Upper lobe of left lung (tissue), 5 donors: ENCODE measurements around the genes USP38 and GAB1.

DNA sequence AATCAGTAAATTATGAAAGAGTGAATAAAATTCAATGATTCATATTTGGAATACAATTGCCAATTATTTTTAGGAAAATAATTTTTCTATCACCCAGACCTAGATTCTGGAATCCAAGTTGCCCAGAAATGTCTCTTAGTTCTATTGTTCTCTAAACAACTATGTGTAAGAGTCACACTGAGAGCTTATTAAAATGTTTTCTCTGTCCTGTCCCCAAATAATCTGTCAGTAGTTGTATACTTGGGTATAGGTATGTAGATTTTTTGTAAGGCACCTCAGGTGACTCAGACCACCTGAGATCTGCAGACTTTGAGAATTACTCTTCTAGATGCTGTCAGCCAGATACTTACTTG is 1138.7 kb downstream of the PCDH18 start:
- PRO-cap, 2 experiments: no peak in any of the 2 experiments
- RAMPAGE, long total RNA, 4 experiments: no peak in any of the 4 experiments

DNA sequence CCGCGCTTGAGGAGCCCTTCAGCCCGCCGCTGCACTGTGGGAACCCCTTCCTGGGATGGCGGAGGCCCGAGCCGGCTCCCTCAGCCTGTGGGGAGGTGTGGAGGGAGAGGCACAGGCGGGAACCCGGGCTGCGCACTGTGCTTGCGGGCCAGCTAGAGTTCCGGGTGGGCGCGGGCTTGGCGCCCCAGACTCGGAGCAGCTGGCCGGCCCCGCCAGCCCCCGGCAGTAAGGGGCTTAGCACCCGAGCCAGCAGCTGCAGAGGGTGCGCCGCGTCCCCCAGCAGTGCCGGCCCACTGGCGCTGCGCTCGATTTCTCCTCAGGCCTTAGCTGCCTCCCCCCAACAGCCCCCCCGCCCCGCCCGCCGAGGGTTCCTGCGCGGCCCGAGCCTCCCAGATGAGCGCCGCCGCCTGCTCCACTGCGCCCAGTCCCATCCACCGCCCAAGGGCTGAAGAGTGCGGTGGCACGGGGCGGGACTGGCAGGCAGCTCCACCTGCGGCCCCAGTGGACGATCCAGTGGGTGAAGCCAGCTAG is 1137.0 kb downstream of the PCDH18 start:
- PRO-cap, 2 experiments: no peak in any of the 2 experiments
- RAMPAGE, long total RNA, 4 experiments: no peak in any of the 4 experiments

- PRO-cap, 2 experiments: no peak in any of the 2 experiments
- RAMPAGE, long total RNA, 4 experiments: no peak in any of the 4 experiments
These were observed 611.0 kb downstream of the PCDH18 start for GRCh38 chr4:136921329-136921753.

GRCh38 chr4:138940180-138940427 is 75.5 kb upstream of the NOCT start:
- PRO-cap, 2 experiments: no peak in any of the 2 experiments
- RAMPAGE, long total RNA, 4 experiments: no peak in any of the 4 experiments

GRCh38 chr4:139082728-139083317 is 67.2 kb downstream of the NOCT start:
- PRO-cap, 2 experiments: peak in 2 of 2 experiments; most common plus-strand start chr4:139083207 (in 2); most common minus-strand start chr4:139082881 (in 2)
- RAMPAGE, long total RNA, 4 experiments: no peak in any of the 4 experiments

GRCh38 chr4:139177750-139178785 is 1.1 kb upstream of the ELF2 start:
- PRO-cap, 2 experiments: peak in 2 of 2 experiments; most common plus-strand start chr4:139178070 (in 1); most common minus-strand start chr4:139177905 (in 2)
- RAMPAGE, long total RNA, 4 experiments: start-site peak on the minus strand in 2 of 4 experiments, at chr4:139177894-139177935 at its widest, 8 reads per replicate

DNA sequence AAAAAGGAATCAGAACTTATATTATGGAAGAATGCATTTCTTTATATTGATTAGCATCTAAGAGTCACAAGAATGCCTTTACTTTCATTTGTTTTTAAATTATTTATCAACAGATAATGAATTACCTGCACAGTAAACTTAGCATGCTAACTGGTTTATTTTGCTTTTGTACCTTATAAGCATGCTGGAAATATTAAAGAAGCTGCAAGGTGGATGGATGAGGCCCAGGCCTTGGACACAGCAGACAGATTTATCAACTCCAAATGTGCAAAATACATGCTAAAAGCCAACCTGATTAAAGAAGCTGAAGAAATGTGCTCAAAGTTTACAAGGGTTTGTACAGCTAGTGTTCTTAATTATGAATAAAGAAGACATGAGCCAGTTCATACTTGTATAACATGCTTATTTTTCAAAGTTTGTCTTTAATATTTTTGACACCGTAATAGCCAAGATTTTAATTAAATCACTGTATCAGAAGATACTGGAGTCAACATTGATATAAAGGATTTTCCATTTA is 57.3 kb upstream of the NDUFC1 start:
- PRO-cap, 2 experiments: no peak in any of the 2 experiments
- RAMPAGE, long total RNA, 4 experiments: no peak in any of the 4 experiments

- PRO-cap, 2 experiments: no peak in any of the 2 experiments
- RAMPAGE, long total RNA, 4 experiments: no peak in any of the 4 experiments
These were observed 9.8 kb downstream of the RAB33B start for GRCh38 chr4:139463537-139464222.

DNA sequence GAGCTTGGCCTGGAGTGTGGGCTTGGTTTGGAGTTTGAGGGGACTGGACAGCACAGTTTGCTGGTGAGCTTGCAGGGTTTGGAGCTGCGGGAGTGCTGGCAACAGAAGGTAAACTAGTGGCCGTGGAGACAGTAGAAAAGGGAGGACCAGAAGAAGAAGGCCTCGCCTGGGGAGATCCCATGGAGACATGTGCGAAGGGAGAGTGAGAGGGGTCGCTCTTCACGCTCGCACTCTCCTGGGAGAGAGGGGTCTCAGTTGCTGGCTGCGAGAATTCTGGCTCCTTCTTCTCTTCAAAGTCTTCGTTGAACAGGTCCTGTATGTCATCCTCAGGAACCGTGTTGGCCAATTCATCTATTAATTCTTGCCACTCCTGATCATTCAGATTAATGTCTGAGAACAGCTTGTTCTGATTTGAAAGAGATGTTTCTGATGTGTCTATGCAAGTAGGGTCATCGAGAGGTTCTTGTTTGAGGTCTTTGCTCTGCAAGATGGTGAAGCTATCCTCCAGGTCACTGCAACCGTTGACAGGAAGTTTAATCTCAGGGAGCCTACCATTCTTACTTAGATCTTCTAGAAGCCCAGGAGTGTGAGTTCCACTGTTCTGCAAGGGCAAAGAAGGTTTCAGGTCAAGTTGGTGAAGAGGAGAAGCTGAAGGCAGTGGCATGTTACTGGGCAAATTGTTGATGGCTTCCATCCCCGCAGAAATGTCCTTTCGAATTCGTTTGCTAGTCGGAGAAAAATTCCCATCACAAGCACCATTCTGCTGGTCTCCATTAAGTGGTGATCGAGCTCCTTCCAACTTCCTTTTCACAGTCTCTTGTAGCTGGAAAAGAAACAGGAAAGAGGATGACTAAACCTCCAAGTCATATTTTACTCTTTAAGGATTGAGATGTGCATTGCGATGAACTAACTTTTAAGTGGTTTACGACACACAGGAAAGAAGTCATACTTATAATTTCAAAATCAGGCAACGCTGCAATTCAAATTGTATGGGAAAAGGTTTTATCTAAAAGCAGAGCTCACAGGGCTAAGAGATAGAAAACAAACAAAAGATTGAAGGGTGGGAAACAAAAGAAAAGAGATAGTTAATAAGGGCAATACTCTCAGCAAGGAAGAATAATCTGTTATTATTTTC is 224.9 kb downstream of the MGST2 start:
- PRO-cap, 2 experiments: no peak in any of the 2 experiments
- RAMPAGE, long total RNA, 4 experiments: start-site peak on the minus strand in 1 of 4 experiments, centred at position 458 of the sequence, 26 reads per replicate

DNA sequence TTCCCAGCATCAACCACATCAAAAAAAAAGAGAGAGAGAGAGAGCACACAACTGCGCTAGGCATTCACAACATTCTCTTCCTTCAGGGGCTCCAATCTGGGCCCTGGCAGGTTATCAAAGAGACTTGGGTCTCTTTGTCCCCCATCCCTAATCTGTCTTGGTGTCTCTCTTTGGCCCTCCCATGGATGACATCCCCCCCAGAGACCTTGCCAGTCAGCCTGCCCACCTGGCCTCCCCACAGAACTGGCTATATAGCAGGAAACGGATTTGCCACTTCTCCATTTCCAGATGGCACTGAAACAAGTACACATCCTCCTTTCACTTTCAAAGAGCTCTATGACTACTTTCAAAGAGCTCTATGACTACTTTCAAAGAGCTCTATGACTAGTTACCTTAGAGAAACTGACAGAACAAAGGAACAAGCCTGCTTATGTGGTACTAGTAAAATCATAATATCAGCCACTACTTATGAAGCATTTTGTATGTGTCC is 175.3 kb downstream of the MAML3 start:
- PRO-cap, 2 experiments: no peak in any of the 2 experiments
- RAMPAGE, long total RNA, 4 experiments: no peak in any of the 4 experiments

DNA sequence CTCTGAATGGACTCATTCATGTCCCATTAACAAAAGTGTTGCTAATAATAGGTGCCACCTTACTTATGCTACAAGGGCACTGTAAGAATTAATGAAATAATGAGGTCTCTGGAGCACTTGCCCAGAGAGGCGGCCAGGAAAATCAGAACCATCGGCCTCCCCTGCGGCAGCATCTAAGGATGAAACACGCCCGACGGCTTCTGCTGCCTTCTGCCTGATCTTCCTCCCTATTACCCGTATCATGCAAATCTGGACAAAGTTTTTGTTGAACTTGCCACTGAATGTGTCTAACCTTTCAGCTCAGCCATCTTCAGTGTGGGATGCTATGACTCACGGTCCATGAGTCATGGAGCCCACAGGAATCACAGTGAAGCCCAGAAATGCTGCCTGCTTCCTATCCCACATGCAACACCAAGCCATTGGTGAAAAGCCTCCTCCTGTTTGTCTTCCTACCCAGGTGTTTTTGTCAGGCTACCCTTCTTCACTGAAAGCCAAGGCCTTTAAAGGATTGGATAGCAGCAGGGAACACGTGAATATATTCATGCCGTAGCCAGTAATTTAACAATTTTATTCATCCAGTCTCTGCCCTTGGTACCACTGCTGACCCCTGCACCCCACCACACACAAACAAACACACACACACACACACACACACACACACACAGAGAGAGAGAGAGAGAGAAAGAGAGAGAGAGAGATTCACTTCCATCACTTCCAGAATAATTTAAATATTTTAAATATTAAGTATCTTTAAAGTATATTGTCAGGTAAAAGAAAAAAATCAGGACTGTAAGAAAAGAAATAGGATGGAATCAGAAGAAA is 164.6 kb downstream of the MAML3 start:
- PRO-cap, 2 experiments: no peak in any of the 2 experiments
- RAMPAGE, long total RNA, 4 experiments: no peak in any of the 4 experiments

DNA sequence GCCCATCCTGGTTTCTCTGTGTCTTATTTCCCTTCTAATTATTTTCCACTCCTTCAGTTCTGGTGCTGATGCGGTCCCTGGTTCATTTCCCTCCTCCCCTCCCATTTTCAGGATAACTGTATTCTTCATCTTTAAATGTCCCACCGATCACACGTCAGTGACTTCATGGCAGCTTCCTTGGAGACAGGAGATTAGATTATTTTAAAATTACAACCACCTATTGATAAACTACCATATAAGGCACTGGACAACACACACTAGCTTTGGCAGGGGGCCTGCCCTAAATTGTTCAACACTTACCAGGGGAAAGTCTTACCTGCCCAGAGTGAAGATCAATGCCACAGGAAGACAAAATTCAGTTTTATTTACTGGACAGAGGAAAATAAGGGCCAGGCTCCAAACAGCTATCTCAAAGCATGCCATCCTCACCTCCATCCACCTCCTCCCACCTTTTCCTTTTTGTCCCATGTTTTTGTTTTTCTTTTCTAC is 123.9 kb downstream of the MAML3 start:
- PRO-cap, 2 experiments: no peak in any of the 2 experiments
- RAMPAGE, long total RNA, 4 experiments: no peak in any of the 4 experiments

DNA sequence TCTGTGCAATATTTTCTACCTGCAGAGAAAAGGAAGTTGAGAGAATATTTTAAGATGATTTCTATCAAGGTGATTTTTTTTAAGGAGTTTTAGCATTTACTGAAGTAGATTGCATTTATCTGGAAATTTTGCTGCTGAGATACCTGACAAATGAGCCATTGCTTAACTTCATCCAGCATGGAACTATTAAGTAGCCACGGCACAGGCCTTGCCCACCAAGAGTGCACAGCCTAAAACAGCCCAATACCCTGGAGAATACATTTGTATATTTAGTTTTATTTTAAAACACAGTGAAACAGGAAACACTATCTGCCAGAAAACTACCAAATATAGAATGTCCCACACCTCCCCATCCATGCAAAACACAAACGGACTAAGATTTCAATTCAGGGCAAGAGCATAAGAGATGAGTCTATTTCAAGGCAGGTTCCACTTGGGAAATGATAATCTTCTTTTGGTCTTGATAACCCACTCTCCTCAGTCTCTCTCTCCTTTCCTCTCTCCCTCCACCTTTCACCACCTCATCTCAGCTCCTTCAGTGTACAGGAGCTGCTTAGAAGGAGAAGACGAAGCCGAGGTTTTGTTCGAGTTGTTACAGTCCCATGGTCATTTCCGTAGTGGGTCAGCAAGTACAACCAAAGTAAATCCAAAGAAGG is 57.0 kb downstream of the MAML3 start:
- PRO-cap, 2 experiments: peak in 1 of 2 experiments; most common plus-strand start position 384 of the sequence (in 1); most common minus-strand start position 228 of the sequence (in 1)
- RAMPAGE, long total RNA, 4 experiments: no peak in any of the 4 experiments

GRCh38 chr4:140718169-140718974 is 37.8 kb downstream of the TBC1D9 start:
- PRO-cap, 2 experiments: peak in 1 of 2 experiments; most common minus-strand start chr4:140718528 (in 1)
- RAMPAGE, long total RNA, 4 experiments: no peak in any of the 4 experiments

DNA sequence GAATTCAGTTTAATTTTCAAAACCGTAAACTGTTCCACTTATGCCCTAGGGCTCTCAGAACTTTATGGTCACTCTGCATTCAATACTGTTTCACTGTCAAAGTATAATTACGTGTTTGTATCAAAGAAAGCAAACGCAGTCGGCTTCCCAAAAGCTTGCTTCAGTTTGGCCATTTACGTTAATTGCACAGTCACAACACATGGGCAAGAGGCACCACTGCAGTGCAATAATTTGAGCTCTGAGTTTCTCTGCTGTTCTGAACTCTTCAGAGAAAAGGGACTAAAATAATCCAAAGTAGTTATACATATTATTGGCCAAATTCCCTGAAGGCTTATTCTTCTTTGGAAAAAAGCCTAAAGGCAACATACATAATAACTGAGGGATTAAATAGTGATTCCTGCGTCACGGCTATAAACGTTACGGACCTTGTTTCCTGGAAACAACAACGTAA is 51.4 kb downstream of the RNF150 start:
- PRO-cap, 2 experiments: no peak in any of the 2 experiments
- RAMPAGE, long total RNA, 4 experiments: no peak in any of the 4 experiments

GRCh38 chr4:141349954-141350752 is 129.5 kb downstream of the ZNF330 start:
- PRO-cap, 2 experiments: no peak in any of the 2 experiments
- RAMPAGE, long total RNA, 4 experiments: no peak in any of the 4 experiments

GRCh38 chr4:142473352-142474193 is 372.5 kb downstream of the INPP4B start:
- PRO-cap, 2 experiments: no peak in any of the 2 experiments
- RAMPAGE, long total RNA, 4 experiments: no peak in any of the 4 experiments

DNA sequence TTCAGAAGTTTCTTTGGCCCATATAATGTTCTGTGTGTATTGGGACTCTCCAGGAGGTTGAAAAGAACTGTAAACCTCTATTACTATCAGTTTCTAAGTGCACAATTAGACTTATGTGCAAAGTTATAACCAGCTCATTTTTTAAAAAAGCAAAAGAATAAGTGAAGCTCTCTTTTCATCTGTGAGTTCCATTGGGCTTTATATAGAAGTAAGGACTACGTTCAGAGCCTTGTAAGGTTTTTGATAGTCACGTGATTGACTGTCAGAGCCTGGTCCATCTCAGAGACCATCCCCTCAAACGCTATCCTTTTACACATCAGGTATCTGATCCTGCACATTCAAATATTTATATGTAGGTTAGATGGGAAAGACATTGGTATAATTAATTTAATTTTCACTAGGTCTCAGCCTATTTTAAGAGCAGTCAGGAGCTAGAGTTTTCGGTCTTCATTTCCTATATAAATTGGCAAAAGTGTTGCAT is 279.3 kb downstream of the INPP4B start:
- PRO-cap, 2 experiments: no peak in any of the 2 experiments
- RAMPAGE, long total RNA, 4 experiments: no peak in any of the 4 experiments

- PRO-cap, 2 experiments: peak in 2 of 2 experiments; most common plus-strand start chr4:143184917 (in 2); most common minus-strand start chr4:143184671 (in 2)
- RAMPAGE, long total RNA, 4 experiments: start-site peak on the plus strand in 3 of 4 experiments, at chr4:143184946-143185102 at its widest, 17 to 61 reads per replicate; start-site peak on the minus strand in 2 of 4 experiments, at chr4:143184636-143184728 at its widest, 20 to 43 reads per replicate
These were observed at the start of gene USP38 for GRCh38 chr4:143184542-143185289. TSS of gene USP38 (plus strand) at chr4:143184917.

- PRO-cap, 2 experiments: peak in 2 of 2 experiments; most common plus-strand start chr4:143336876 (in 2)
- RAMPAGE, long total RNA, 4 experiments: start-site peak on the plus strand in 2 of 4 experiments, at chr4:143336871-143337168 at its widest, 19 to 75 reads per replicate
These were observed at the start of gene GAB1 for GRCh38 chr4:143336721-143337516. TSS of gene GAB1 (plus strand) at chr4:143336876.